Kidney (tissue), 2 donors: Measurements from ENCODE around the gene AVPR1B.

GRCh38 chr1:205620187-205620913 is 11.5 kb downstream of the ELK4 start:
- PRO-cap = no peak
- RRBS = no CpG with 5 or more reads among the region's 7 CpGs

DNA sequence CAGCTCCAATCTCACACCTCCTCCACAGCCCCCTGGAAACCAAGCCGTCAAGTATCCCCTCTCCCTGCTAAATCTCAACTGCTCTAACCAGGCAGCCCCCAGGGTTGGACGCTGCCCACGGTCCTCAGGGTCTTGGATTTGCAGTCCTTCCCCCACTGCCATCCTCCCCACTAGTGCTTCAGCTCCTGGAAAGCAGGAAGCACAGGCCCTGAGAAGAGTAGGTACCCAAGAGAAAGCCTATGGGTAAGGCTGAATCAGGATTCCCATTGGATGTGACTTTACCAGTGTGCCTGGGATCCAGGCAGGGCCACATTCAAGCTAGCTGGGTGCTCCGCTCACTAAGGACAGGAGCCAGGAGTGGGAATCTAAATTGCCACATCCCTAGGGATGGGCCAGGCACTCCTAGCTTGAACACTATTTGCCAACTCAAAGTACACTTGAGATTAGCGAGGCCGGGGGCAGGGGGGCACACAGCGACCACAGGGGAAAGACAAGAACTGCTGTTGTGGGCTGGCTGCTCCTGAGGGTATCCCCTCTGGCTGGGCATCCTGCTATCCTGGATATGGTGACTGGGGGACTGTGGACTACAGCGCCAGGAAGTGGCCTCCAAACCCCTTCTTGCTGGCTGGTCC is 4.4 kb downstream of the SLC45A3 start:
- PRO-cap = no peak
- RRBS = no CpG with 5 or more reads among the region's 8 CpGs

DNA sequence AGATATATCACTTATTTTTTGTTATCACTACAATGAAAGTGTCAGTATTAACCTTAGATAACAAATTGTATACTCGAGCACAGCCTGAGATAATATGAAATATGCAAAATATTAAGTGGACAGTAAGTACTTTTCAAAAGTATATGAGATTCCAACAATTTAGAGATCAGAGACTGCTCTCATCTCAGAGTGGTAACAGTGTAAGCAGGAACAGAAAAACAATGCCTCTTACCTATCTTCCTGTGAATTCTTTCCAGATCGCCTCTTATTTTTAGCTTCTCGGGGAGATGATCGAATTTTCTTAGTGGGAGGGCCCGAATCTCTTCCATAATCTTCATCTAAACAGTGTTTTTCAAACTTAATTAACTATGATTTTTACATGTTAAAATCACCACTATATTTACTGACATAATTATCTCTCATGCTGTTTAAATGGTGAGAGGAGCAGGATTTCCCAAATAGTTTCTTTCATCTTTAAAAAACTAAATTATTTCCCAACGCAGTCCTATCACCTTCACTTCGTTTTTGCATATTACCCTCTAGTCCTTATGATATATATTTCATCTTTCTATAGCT is 22.4 kb downstream of the NUCKS1 start:
- PRO-cap = no peak
- RRBS = no CpG with 5 or more reads among the region's 7 CpGs

- PRO-cap = no peak
- RRBS = no CpG with 5 or more reads among the region's 5 CpGs
Observed at GRCh38 chr1:205733841-205734653, 15.9 kb downstream of the NUCKS1 start.

- PRO-cap = no peak
- RRBS = no CpG with 5 or more reads among the region's 6 CpGs
Observed at GRCh38 chr1:205811505-205812041, 1.4 kb downstream of the SLC41A1 start.

- PRO-cap = no peak
- RRBS = no CpG with 5 or more reads among the region's 9 CpGs
Observed at GRCh38 chr1:206041518-206042142, 11.3 kb upstream of the RHEX start.

DNA sequence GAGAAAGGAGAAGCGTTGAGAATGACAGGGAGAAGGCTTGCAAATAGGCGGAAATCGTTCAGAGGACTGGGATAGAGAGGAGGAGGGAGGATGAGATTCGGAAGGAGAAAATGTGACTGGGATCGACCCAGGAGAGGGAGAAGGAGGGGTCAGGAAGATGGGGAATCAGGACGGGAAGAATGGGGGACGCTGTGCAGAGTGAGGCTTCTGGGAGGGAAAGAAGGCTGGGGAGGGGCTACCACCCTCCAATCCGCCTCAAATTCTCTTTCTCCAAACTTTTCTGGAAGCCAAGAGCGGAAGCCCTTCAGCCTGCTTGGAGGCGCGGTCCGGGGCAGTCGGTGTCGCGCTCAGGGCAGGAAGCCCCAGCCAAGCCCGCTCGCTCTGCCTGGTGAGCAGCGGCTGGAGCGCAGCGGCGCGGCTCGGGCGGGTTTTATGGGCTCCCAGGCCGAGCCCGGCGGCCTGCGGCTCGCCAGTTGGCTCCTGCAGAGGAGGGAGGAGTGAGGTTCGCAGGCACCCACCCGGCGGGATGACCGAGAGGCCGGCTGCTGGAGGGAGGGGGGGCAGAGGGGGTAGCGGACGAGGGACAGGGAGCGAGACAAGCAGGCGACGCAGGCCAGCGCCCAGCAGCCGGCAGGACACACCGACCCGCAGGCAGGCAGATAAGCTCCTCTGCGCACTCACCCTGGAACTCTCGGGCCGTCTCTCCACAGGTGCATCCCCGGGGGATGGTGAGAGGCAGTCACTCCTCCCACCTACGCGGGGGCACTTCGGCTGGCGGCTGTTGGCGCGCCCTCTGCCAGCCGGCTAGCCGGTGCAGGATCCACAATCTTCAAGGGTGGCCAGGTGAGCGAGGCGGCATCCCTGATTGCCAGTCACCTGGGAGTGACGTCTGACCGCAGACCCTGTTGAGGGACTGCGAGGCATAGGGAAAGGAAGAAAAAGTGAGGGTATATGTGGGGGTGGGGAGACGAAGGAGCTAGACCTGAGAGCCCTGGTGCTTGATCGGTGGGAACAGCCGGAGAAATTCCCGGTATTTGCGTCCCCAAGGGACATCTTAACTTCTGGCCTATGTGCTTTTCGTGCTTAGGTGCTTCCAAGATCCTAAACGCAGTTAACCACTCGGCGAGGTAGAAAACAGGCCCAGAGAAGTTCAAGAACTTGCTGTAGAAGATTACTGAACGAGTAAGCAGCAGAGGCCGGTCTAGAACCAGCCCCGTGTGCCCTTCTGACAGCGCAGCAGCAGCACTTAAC is at the start of gene AVPR1B:
TSS of gene AVPR1B (minus strand) at position 406 of the 1,251 bp plus-strand sequence.
- PRO-cap = unidirectional peak, plus-strand start at position 307 of the sequence; unidirectional peak, minus-strand start at position 378 of the sequence
- RRBS = 4% methylated on average over 32 of the region's 73 CpGs

DNA sequence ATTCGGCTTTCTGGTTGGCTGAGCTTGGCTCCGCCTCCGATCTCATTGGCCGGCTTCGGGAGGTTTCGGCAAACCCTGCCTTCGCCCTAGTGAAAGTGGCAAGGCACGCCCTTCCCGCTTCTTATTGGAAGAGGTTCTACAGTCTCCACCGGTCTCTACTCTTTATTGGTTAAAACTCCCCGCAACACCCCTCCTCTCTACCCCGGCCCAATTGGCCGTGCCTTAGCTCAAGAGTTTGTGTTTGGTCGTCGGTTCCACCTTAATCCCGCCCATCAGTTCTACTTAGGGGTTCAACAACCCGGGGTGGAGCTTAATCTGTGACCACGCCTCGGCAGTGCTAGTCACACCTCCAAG is 331 bp upstream of the SRGAP2 start:
- PRO-cap = no peak
- RRBS = no CpG with 5 or more reads among the region's 19 CpGs

- PRO-cap = no peak
- RRBS = 2% methylated on average over 8 of the region's 19 CpGs
Observed at GRCh38 chr1:206470724-206471491, 632 bp downstream of the IKBKE start.

- PRO-cap = no peak
- RRBS = no CpG with 5 or more reads among the region's 3 CpGs
Observed at GRCh38 chr1:206487015-206487309, 16.7 kb downstream of the IKBKE start.

DNA sequence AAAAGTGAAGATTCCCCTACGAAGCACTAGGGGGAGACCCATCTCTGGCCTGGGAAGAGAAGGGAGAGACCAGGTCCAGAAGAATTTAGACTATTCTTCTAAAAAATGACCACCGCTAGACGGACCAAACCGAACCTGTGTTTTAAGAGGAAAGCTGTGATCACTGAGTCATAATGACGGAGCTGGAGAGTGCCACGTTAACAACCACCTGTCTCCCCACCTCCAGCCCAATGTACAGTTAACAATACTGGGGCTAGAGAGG is 1.3 kb upstream of the RASSF5 start:
- PRO-cap = no peak
- RRBS = no CpG with 5 or more reads among the region's 6 CpGs

GRCh38 chr1:206517947-206518774 is 10.8 kb downstream of the RASSF5 start:
- PRO-cap = no peak
- RRBS = no CpG with 5 or more reads among the region's 26 CpGs

GRCh38 chr1:206559138-206560074 is 52.1 kb downstream of the RASSF5 start:
- PRO-cap = no peak
- RRBS = no CpG with 5 or more reads among the region's 6 CpGs

DNA sequence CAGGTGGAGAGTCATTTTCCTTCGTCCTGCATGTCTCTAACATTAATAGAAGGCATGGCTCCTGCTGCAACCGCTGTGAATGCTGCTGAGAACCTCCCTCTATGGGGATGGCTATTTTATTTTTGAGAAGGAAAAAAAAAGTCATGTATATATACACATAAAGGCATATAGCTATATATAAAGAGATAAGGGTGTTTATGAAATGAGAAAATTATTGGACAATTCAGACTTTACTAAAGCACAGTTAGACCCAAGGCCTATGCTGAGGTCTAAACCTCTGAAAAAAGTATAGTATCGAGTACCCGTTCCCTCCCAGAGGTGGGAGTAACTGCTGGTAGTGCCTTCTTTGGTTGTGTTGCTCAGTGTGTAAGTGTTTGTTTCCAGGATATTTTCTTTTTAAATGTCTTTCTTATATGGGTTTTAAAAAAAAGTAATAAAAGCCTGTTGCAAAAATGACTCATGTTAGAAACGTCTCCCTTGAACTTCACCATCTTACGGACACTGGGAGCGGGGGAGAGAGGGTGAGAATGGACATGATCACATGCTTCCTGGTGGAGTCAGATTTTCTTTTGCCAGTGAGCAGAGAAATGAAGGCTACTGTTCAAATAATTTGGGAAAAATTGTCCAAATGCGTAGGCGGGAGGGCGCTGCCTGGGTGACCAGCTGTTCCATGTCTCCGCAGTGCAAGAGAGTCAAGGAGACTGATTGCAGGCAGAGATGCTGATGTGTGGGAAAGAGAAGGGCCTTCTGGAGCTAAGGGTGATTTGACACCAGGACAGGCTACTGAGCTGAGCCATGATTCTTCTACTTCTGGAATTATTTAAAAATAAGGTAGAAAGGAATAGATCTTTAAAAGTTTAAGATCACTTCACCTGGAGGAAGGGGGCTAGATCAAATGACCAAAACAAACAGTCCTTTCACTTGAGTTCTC is 23.2 kb downstream of the EIF2D start:
- PRO-cap = no peak
- RRBS = no CpG with 5 or more reads among the region's 11 CpGs

DNA sequence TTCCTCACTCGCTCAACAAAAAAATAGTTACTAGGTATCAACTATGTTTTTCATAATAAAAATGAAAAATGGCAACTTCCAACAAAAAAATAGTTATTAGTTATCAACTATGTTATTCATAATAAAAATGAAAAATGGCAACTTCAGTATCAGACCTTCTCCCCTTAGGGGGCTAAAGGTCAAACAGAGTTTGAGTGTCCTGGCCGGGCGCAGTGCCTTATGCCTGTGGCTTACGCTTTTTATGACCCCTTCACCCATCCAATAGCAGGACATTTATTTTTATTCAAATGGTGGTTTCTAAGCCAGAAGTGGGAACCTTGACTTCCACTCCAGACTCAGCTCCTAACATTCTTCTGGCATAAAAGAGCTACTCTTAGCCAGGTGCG is 3.9 kb downstream of the EIF2D start:
- PRO-cap = no peak
- RRBS = no CpG with 5 or more reads among the region's 5 CpGs

DNA sequence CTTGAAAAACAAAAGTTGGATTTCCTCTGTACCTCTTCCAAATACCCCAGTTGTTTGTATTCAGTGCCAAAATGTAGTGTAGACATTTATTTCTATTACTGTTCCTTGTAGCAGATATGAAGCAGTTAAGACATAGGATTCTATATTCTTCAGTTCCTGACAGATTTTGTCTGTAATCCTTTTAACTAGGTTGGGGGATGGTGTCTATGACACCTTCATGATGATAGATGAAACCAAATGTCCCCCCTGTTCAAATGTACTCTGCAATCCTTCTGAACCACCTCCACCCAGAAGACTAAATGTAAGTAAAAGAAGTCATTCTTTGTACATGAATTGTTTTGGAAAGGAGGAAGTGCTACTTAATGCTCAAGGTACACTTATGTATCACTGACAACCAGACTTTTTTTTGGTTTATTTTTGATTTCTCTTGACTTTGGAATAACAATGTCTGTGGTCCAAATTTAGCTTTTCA is 2.2 kb downstream of the DYRK3 start:
- PRO-cap = no peak

DNA sequence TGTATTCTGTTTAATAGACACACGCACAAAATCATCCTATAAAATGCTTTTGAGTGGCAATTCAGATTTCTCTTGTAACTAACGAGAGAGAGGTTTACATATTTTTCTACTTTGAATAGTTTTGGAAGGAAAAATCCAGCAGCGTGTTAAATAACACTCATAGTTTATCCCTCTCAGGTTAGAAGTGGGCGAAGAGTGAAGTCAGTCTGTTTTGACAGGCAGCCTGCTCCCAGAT is 2.4 kb downstream of the MAPKAPK2 start:
- PRO-cap = no peak
- RRBS = no CpG with 5 or more reads among the region's 4 CpGs

GRCh38 chr1:206694431-206694916 is 9.8 kb downstream of the MAPKAPK2 start:
- PRO-cap = no peak
- RRBS = no CpG with 5 or more reads among the region's 5 CpGs

- PRO-cap = no peak
- RRBS = no CpG with 5 or more reads among the region's 8 CpGs
Observed at GRCh38 chr1:206713807-206714412, 29.2 kb downstream of the MAPKAPK2 start.

- PRO-cap = no peak
- RRBS = no CpG with 5 or more reads among the region's 14 CpGs
Observed at GRCh38 chr1:206715621-206716837, 31.3 kb downstream of the MAPKAPK2 start.